ENCODE measurements around a stretch of chr6.

- PRO-cap, result no peak
Measured at GRCh38 chr6:136113618-136114369, 136.3 kb downstream of the MTFR2 start.

DNA sequence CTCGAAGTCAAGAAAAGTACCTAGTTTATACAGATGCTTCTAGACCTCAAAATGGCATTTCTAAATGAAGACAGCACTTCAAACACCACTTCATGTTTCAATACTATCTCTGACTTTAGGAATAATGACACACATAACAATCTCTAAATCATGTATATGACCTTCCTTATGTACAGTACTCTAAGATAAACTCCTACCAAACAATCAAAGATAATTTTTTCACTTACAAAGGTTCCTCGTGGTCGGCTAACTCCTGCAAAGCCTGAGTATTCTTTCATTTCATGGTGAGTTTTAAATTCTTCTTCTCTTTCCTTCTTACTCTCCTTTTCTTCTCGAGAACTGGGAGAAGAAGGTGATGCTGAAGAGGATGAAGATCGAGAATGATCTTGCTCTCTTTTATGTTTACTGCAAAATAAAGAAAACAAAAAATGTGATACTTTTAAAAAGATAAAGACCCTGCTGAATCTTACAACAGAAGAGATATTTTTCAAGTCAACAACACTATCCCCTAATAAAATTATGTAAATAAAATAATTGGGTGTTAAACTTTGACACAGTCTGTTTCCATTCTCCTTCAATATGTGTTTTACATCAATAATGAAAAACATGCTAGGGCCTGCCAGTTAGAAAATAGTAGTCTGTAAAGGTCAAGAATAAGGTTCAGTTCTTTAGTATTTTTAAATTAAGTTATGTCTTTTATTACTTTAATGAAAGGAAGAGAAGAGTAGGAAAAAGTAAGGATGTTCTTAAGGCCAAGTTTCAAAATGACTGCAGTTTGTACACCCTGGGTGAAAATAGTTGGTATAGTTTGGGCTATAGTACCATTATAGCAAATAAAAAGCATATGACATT is 18.1 kb upstream of the MTFR2 start:
- PRO-cap, result no peak

DNA sequence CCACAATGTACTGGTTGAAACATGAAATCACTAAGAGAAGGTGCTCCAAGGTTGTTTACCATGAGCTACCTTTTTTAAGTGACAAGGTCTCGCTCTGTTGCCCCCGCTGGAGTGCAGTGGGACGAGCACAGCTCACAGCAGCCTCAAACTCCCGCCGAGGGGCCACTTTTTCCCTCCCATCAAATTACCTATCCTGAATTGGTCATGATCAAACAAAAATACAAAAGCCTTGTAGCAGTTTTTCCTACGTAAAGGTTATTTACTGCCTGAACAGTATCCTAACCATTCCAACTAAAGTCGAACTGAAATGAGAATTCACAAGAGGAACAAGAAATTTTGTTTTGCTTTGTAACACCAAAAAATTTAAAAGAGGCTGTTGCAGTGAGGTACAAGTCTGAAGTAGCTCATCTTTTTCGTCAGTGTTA is 1.4 kb downstream of the BCLAF1 start:
- PRO-cap, result no peak

GRCh38 chr6:136383225-136383705 is 93.6 kb upstream of the BCLAF1 start:
- PRO-cap, result no peak

DNA sequence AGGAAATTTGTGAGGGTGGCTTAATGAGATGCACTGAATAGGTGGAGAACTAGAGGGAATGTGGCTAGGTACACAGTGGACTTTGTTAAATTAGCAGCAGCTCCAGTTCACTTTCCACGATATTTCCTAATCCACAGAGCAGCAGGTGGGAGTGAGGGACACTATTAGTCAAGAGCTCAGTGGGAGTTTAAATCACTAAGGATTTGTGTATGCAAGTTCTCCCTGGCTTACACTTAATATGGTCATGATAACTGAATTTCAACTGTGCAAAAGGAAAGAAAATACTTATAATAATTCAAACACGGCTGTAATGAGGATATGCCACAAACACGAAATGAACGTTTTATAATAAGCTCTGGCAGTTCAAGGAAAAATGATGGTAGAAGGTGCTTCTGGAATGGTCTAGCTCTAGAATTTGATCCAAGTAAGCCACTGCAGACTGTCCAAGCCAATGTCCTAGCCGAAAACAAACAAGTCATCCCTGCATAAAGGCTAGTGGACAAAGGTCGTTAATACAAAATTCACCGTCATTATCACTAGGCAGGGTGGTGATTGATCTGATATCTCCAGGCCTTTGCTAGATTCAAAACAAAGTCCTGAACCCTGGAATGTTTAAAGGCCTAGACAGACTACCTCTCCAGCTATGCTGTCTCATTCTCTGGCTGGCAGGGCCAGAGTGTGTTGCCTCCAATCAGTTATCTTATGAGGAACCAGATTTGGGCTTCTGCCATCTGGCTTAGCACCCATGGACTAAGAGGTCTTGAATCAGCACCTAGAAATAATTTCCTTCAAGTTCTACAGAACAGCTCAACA is 38.5 kb downstream of the MAP7 start:
- PRO-cap, result no peak

GRCh38 chr6:136513544-136513874 is 36.7 kb downstream of the MAP7 start:
- PRO-cap, result no peak

GRCh38 chr6:136544450-136545177 is 5.6 kb downstream of the MAP7 start:
- PRO-cap, result no peak

DNA sequence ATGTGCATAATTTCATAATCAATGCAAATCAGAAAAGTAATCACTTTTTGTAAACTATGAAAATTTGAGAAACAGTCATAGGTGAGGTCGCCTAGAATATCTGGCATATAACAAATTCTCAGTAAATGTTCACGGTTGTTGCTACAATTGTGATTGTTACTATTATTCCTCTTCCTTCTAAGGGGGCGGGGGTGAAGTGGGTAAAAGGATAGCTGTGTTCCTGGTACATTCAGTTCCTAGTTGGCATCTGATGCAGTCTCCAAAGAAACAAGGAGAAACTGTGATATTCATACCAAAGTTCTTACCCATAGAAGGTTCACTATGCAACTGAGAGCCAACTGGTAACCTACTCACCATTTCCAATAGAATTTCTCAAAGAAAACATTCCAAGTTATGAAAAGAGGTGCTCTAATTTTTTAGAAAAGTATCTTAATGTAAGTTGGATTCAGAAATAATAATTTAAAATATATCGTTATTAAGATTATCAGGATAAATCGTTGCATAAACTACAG is 13.2 kb upstream of the MAP7 start:
- PRO-cap, result no peak

GRCh38 chr6:136564153-136564607 is 14.0 kb upstream of the MAP7 start:
- PRO-cap, result no peak

DNA sequence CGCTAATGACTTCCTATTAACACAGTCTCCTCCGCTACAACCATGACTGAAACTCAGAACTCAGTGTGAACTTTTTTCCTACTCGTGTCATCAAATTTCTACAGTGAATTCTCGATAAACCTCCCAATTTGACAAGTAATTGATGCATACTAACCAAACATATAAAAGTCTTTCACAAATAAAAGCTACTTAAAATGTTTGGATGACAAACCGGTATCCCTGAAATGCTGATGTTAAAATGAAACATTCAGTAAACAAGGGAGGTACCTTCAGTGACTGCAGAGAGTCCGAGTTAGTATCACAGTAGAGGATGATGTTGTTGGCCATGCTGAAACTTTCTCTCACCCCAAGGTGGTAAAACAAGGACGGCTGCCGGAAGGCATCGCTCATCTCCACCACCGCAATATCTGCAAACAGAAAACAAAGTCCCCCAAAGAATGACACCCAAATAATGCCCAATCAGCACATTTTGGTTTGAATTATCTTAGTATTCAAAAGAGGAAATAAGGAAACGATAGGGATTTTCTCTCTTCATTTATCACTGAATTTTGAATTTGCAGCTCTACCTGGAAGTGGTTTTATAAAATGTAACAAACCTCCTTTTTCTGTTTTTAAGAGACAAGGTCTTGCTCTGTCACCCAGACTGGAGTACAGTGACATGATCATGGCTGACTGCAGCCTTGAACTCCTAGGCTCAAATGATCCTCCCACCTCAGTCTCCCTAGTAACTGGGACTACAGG is 71.9 kb downstream of the MAP3K5 start:
- PRO-cap, result no peak

DNA sequence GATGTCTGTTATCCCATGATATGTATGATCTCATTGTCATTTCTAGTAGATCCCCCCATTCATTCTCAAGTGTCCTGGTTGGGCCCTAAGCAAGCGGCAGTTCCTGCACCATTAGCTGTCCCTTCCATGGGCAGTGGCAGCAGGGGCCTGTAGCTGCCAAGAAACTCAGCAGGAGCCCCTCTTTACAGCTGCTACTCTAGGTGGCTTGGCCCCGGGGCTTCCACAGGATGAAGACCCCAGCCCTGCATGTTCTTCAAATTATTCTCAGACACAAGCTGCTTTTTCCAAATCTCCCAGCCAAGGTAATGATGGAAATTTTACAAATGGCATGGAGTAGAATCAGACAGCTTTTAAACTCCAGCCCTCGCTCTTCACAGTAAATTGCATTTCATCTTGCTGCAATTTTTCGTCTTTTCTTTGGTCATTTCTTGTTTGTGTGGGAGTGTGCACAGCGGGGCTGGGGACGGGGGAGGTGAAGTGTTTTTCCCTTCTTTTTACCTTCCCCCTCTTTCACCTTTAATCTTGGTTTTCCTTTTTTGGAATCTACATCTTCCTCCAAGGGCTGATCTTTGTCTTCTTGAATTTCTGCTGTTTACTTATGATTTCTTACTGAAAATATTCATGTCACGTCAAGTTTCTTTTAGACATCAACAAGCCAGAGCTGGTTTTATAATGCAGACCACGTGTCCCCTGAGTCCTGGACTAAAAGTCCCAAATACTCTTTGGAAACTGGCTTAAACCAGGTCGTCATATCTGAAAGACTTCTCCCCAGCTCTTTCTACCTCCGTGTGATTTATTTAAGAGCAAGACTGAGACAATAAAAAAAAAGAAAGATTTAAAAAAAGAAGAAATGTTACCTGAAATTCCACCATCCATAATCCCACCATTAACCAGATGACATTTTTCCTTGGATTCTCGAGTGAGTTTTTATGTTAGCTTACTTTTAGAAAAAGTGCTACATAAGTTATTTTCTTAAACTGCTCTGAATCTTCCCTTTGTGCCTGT is 52.2 kb downstream of the MAP3K5 start:
- PRO-cap, result no peak

DNA sequence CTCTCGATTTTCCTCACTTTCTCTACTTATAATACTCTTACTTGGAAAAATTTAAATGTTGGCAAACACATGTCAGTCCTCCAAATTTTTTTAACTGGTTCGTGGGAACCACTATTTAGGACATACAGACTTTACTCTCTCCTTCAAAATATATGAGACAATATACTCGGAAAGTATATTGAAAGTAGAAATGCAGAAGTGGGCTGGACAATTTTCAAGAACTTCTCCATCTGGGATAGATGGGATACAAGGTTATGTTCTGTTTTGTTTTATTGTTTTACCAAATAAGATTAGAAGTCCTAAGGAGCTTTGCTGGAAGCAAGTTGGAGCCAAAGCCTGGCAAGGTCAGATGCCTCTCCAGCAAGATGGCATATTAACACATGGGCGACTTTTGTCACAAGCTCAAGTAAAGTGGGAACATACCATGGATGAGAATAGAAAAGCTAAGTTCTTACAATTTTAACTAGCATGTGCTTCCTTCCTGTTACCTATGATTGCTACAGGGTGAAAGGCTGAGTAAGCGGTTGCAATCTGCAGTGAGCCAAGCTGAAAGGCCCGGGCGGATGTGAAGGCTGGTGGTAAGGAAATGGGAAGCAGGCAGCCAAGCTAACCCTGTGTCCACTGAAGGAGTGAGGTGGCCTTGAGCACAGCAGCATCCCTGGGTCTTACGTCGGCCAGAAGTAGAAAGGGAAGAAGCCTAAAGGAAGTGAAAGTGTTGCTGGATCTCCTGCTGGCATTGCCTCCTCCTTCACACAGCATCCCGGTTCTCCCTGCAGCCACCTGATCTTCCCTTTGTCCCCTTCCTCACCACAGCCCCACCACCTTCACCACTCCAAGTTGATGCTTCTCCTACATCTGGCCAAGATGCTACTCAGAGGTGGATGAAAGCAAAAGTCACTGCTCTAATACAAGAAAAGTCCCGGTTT is 7.1 kb downstream of the MAP3K5 start:
- PRO-cap, result no peak

- PRO-cap, result no peak
Measured at GRCh38 chr6:137001300-137002414, 43.1 kb downstream of the IL20RA start.

DNA sequence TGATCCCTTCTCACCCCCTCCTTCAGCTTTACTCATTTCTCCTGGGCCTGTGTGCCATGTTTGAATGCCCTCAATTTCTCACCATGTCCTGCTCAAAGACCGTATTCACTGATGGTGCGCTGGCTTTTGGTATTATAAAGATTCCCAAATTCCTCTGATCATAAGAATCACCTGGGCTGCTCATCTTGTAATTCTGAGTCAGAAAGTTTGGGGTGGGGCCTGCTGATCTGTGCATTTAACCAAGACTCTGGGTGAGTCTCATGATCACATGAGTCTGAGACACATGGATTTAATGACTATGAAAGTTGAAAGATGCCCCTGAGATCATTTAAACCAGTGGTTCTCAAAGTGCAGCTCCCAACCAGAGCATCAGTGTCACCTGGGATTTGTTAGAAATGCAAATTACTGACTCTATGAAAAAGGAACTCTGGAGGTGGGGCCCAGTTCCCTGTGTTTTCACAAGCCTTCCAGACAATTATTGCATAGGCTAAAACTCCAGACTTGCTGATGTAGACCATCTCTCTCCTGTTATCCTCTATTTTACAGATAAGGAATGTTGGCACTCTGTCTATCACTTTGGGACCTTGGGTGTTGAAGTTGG is 57.7 kb upstream of the IL20RA start:
- PRO-cap, result no peak

DNA sequence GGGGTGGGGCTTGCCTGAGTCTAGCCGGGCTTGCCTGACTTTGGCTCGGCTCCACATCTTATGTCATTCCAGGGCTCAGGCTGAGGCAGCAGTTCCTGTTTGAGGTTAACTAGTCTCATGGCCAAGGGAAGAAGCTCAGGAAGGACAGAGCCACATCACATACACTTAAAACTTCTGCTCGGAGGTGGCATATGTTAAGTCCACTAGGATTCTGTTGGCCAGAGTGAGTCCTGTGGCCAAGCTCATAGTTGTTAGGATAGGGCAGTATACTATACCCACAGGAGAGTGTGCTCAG is 90.1 kb upstream of the IFNGR1 start:
- PRO-cap, result no peak

DNA sequence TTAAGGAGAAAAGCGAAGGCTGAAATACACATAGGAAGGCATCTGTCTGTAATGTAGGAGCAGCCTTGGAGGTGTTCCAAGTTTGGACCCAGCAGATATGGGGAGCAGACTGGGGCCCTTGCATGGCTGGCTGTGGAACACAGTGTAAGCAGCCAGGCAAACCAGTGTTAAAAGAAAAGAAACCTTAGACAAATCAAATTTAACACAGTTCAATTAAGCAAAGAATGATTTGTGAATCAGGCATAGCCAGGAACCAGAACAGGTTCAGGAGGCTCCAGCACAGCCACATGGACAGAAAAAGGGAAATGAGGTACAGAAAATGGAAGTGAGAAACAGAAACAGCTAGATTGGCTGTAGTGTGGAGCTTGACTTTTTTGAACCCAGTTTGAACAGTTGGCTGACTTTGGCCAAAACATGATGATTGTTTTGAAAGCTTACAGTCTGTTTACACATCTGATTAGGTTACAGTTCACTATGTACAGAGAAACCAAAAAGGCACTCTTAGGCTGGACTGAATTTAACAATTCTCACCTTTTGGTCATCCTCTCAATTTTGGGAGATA is 123.5 kb downstream of the OLIG3 start:
- PRO-cap, result no peak

GRCh38 chr6:137414963-137416139 is 78.8 kb downstream of the OLIG3 start:
- PRO-cap, result no peak

- PRO-cap, result no peak
Measured at GRCh38 chr6:137722680-137723018, 144.4 kb upstream of the TNFAIP3 start.

- PRO-cap, result no peak
Measured at GRCh38 chr6:137875012-137875770, 8.1 kb downstream of the TNFAIP3 start.

DNA sequence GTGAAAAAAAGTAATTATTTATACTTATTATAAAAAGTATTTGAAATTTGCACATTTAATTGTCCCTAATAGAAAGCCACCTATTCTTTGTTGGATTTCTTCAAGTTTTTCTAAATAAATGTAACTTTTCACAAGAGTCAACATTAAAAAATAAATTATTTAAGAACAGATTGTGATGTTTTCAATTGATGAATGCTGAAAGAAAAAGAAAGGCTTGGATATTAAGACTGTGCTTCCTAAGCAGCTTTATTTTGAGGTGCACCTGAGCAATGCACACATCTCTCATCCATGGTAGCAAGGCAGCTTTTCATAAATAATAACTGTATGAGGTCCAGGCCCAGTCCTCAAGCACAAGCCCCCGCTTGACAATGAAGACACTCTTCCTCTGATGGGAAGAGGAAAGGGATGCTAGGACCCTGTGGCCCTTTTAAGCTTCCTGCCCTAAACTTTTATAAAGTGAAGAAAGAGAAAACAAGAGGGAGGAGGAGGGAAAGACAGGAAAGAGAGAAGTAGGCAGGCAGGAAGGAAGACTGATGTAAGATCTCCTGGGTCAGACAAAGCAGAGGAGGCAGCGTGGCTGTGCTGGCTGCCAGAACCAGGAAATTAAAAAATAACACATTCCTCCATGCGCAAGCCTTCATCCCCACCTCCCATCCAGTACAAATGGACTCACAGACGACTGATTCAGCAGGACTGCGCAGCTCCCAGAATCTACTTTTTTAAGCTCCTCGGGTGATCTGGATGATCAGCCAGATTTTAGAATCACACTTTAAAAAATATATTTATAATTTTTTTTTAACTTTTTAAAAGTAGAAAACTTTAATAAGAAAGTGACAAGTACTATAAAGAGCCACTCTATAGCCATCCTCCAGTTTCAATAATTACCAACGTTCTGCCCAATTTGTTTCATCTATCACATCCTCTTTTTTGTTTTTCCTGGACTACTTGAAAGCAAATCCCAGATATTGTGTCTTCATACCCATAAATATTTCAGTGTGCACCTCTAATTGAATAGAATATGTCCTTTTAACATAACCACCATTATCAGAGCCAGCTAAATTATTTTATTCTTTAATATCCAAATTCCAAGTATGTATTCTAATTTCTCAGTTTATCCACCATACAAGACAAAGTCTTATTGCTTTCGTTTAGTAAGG is 16.5 kb downstream of the TNFAIP3 start:
- PRO-cap, result no peak